B cell (primary cell): ENCODE measurements around the genes SAMD9, CASD1 and SLC25A13.

GRCh38 chr7:93117713-93118426 lies at the start of gene SAMD9:
Gene SAMD9, minus strand, starts transcription at chr7:93117979.
- PRO-cap, result bidirectional peak, plus-strand start at chr7:93118110, minus-strand start at chr7:93117962
- CAGE, long polyA plus RNA, result no peak

- PRO-cap, result unidirectional peak, minus-strand start at chr7:93232831
- CAGE, long polyA plus RNA, result no peak
Observed at GRCh38 chr7:93232731-93233105, 552 bp downstream of the VPS50 start.

DNA sequence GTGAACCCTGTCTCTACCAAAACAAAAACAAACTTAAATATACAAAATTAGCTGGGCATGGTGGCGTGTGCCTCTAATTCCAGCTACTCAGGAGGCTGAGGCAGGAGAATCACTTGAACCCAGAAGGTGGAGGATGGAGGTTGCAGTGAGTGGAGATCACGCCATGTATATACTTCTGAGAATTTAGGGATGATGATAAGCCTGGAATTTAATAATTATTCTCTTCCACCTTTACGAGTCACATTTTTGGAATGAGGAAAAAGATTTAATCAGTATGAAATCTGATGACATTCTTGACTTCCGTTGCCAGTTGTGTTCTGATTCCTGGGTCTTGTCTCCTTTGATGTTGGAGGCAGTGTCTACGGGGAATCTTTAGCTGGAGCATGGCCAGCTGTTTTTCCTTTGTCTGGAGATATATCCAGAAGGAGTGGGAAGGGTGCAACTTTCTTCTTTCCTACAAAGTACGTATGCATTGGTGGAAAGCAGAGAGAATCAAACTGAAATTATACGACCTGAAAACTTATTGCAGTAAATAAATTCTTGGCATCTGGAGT lies 7.1 kb upstream of the GNG11 start:
- PRO-cap, result no peak
- CAGE, long polyA plus RNA, result no peak

GRCh38 chr7:93921256-93921550 lies 332 bp upstream of the GNG11 start:
- PRO-cap, result no peak
- CAGE, long polyA plus RNA, result no peak

DNA sequence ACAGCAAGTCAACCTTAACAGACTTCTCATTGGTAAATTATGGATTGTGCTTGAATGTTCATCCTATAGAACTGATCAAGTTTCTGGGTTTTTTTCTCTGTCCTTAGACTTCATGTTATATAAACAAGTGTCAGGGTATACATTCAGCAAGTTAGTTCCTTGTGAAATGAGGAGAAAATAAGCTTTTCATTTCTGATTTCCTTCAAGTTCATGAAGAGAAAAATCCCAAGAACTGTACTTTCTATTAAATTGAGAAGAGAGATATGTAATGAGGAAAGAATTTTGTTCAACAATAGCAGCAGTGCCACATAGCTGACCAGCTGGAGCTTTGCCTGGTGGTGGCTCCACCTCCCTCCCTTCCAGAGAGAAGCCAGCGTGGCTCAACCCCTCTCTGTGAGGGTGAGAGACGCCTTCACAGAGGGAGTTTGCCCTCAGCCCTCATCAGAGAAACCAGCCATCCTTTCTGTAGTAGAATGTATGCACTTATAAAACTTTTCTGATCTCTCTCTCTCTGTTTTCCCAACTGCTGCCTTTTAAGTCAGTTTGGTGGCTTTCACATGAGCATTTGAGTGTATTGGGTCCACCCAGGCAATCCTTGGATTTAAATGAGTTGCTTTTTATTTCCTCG lies 20.5 kb upstream of the COL1A2 start:
- PRO-cap, result no peak
- CAGE, long polyA plus RNA, result no peak

DNA sequence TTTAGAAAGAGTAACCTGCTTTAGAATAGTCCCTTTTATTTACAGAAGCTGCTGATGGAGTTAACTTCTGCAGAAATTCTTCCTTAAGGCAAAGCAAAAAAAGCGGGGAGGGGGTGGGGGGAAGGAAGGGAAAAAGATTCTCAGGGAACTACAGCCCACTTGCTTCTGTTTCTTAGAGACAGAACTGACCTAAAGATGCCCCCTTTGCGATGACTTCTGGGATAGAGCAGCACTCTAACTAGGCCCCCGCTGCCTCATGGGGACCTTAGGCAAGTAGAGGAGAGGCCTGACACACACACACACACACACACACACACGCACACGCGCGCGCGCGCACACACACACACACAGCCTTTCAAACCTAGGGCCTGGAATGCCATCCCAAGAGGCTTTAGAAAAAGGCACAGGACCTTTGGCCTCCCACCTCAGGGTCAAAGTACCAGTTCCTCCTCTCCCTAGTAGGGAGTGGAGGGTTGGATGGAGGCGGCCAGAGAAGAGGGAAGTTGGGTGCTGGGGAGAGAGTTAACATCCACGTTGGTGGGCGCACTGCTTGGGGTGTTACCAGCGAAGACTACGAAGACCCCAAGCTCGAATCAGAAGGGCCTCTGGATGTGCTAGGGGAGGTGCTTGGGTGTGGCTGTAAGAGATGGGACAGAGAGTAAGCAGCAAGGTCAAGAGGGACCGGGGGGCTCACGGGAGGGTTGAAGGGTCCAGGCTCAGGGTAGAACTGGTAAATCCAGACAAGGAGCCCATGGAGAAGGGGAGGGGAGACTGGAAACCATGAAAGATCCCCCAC lies 1.3 kb upstream of the COL1A2 start:
- PRO-cap, result no peak
- CAGE, long polyA plus RNA, result no peak

DNA sequence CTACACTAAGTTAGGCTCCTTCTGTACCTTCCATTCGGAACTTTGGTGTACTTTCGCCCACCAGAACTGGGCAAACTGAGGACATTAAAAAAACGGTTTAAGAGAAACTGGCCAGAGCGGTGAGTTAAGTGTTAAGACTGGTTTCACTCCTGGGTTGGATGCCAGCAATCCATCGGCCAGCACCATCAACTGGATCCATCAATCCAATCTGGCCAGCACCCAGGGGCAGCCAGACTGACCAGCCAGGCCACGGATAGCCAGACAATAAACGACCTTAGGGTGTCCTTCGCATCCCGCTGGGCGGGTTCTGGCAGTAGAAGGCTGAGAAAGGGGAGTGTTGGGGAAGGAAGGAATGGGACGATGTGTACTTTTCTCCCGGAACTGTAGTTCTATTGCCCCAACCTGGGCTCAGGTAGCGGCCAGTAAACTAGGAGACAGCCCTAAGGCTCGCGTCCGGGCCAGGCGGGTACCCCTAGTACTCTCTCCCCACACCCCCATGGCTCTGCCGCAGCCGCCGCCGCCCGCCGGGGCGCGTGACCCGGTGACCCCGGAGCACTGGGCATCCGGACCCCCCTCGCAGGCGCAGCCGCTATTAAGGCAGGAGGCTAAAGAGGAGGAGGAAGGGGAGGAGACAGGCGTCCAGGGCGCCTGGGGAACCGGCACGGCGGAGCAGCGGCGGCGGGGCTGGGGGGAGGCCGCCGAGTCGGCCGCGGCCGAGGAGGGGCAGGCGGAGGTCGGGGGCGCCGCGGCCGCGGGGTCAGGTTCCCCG lies at the start of gene CASD1:
TSS of gene CASD1 (plus strand) at position 629 of the 769 bp plus-strand sequence.
- PRO-cap, result bidirectional peak, plus-strand start at position 667 of the sequence, minus-strand start at position 594 of the sequence
- CAGE, long polyA plus RNA, result no peak

GRCh38 chr7:94511781-94512337 lies 2.2 kb downstream of the CASD1 start:
- PRO-cap, result no peak
- CAGE, long polyA plus RNA, result no peak

GRCh38 chr7:94620518-94621225 lies 35.3 kb downstream of the SGCE start:
- PRO-cap, result no peak
- CAGE, long polyA plus RNA, result no peak

- PRO-cap, result no peak
- CAGE, long polyA plus RNA, result no peak
Observed at GRCh38 chr7:95323378-95323755, 965 bp downstream of the PON1 start.

GRCh38 chr7:95323756-95324069 lies 619 bp downstream of the PON1 start:
- PRO-cap, result no peak
- CAGE, long polyA plus RNA, result no peak

GRCh38 chr7:95598940-95599228 lies 2.6 kb upstream of the PDK4 start:
- PRO-cap, result no peak
- CAGE, long polyA plus RNA, result no peak

DNA sequence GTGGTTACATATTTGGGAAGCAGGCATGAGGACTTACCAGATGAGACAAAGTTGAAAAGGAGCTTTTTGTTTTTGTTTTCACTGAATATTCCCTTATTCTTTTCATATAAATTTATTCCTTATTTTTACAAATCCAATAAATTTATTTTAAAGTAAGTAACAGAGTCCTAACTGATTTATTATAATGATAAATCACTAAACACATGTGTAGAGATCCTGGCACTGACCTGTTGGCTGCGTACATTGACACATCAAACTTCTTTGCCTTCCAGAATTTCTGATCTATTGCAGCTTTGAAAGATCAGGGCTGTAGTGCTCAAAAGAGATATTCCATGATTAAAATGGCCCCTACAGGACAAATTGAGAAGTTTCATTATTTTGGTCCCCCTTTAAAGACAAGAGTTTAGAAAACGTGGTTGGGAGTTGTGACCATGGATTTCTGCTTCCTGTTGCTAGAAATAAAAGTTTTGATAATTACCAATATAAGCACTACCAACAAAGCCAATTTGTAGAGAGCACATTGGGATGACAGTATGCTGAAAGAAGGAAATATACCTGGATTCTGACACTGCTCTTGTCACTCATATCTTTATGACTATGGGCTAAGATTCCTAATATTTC lies 87.7 kb upstream of the PDK4 start:
- PRO-cap, result no peak
- CAGE, long polyA plus RNA, result no peak

DNA sequence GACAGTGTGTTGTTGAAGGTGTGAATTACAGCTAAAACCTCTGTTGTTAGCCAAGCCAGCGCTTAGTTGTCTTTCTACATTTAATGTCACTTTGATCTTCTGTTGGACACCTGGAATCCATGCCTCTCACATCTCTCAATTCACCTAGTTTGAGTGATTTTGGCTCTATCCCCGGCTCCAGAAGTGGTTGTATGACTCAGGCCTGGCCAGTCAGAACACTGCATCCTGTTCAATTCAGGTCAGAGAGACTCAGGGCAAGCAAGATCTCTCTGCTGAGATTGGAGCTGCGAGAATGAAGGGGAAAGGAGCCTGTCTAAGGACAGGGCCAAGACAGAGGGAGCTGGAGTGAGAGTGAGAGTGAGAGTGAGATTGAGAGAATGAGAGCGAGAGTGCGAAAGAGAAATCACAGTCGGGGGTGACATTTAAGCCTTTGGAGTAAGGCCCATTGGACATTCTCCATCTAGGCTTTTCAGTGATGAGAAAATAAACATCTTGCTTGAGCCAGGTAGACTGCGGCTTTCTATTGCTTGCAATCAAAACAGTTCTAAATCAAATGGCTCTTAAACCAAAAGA lies 83.4 kb upstream of the DYNC1I1 start:
- PRO-cap, result no peak
- CAGE, long polyA plus RNA, result no peak

DNA sequence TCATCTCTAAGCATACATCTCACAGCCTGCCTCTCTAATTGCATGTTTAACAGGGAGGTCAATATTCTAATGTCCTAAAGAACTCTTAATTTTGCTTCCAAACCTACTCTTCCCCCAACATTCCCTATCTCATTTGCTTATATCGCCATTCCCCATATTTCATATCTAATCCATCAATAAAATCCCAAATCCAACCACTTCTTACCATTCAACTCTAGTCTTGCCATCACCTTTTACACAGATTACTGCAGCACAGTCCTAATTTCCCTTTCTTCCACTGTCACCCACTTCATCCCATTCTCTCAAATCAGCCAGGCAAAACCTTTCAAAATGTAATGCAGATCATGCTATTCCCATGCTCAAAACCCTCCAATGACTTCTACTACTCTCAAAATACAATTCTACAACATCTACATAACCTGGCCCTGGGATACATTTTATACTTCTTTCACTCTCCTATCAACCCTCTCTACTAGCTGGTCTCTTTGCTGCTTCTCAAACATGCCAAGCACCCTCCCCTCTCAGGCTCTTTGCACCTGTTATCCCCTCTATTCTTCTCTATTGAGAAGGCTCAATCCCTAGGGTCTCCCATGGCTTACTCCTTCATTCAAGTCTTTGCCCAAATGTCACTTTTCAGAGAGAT lies 61.2 kb downstream of the SLC25A13 start:
- PRO-cap, result no peak
- CAGE, long polyA plus RNA, result no peak

- PRO-cap, result no peak
- CAGE, long polyA plus RNA, result no peak
Observed at GRCh38 chr7:96314252-96315045, 7.4 kb downstream of the SLC25A13 start.

- PRO-cap, result bidirectional peak, plus-strand start at chr7:96321720, minus-strand start at chr7:96321660; bidirectional peak, plus-strand start at chr7:96321955, minus-strand start at chr7:96321849
- CAGE, long polyA plus RNA, result no peak
Observed at GRCh38 chr7:96321605-96322569, at the start of gene SLC25A13. Gene SLC25A13, minus strand, starts transcription at chr7:96322098.

DNA sequence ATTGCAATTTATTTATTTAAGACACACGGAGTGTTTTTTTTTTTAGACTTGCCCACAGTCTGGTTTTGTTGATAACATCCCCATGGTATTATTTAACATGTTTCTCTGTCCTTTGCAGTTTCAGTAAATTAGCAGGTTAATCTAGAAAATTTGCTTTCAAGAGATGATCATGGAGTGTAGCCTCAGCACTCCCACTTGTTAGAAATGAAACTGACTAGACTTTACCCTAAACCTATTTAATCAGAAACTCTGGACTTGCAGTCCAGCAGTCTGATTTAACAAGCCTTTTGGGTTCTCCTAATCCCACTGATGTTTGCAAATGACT lies 55.4 kb upstream of the SLC25A13 start:
- PRO-cap, result no peak
- CAGE, long polyA plus RNA, result no peak

DNA sequence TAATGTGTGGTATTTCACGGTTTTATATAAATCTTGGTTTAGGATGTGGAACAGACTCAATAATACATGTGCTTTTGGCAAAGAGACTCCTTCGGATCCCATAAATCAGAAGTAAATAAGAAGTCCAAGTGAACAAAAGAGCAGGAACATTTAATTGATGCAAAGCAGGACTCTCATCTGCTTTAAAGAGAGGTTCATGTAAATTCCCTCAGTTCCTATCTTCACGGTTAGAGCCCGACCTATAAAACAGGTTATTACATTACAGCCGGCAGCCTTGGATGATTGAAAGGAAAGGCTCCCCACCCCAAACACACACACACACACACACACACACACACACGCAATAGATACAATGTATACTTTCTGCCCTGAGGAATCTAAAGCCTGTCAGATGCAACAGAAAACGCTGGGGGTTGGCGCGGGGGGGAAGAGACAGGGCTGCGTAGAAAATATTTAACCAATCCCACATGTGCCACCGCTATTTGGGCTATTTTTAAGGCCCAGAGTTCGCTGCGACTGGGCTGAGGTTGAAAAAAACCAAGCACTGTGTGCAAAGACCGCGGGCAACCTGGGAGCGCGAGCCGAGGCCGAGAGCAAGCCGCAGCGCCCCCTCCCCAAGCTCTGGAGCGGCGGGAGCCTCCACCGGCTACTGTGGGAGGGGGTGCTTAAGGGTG lies 8.6 kb downstream of the DLX5 start:
- PRO-cap, result no peak
- CAGE, long polyA plus RNA, result no peak

GRCh38 chr7:97027182-97027520 lies 2.5 kb upstream of the DLX5 start:
- PRO-cap, result no peak
- CAGE, long polyA plus RNA, result no peak